ENCODE measurements around a stretch of chr3.

DNA sequence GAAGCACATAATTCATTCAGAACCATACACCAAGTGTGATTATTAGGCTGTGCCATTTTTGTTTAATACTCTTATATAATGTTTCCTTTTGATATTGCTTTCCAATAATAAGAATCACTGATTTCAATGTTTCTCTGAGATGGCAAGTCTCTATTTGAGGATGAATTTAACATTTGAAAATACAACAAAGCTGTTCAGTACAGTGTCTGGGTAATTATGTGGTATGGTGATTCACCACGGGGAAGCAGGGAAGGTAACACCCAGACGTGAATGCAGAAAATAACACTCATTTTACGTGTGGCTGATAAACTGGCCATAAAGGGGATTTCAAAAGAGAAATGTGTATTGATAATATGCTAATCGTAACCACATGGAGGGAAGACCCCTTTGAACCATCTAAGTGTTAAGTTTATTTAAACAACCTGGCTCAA lies 344.6 kb downstream of the GRM7 start:
- PRO-cap: no peak
- RAMPAGE, long total RNA, 3 experiments: no peak in any of the 3 experiments

DNA sequence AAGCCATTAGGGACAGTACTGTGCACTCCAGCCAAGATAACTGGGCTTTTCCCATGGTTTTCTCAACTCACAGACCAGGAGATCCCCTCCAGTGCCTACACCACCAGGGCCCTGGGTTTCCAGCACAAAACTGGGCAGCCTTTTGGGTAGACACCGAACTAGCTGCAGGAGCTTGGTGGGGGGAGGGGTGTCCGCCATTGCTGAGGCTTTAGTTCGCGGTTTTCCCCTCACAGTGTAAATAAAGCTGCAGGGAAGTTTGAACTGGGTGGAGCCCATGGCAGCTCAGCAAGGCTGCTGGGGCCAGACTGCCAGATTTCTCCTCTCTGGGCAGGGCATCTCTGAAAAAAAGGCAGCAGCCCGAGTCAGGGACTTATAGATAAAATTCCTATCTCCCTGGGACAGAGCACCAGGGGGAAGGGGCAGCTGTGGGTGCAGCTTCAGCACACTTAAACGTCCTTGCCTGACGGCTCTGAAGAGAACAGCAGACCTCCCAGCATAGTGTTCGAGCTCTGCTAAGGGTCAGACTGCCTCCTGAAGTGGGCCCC lies 129.5 kb upstream of the LMCD1 start:
- PRO-cap: no peak
- RAMPAGE, long total RNA, 3 experiments: no peak in any of the 3 experiments

DNA sequence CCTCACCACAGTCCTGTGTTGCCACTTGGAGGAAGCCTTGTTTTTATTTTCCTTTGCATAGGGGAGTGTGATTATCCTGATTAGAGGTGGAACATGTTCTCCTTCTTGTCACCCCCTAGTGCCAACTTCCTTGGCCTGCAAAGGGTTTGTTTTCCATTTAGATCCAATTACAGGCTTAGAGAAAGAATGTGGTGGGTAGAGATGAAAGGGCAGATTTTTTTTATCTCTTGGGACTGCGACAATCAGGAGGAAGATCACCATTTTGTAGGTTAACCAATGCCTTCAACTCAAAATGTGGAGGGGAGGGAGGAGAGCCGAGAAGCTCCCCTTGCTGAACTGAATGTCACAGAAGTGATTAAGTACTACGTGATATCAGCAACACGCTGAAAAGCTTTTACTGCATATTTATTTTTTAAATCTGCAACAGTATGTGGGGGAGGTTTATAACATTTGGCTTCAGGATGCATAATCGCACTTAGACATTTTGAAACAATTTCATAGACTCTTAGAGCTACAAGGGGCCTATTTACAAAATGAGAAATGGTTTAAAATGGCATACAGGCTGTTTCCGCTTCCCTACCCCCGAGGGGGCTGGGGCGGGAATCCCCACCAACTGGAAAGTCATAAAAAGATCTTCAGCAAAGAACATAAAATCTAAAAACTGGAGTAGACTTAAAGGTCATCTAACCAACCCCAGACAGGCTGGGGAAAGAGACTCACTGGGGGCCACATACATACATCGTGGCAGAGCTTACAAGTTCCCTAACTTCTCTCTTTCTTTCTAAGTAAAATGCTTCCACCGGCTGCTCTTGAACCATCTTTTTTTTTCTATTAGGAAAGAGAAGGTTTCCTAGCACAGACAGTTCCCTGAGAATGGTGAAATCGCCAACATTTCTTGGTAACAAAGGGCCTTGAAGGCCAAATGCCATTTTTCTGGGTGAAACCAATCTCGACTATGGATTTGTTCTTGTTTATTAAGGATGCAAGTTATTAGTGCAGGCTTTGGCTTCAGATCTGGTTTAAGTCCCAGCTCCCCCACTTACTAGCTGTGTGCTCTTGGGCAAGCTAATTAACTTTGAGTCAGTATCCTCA lies 2.6 kb downstream of the LMCD1 start:
- PRO-cap: unidirectional peak, minus-strand start at position 345 of the sequence; unidirectional peak, minus-strand start at position 829 of the sequence; unidirectional peak, minus-strand start at position 875 of the sequence
- RAMPAGE, long total RNA, 3 experiments: no peak in any of the 3 experiments

GRCh38 chr3:8623103-8623743 lies 21.4 kb downstream of the SSUH2 start:
- PRO-cap: no peak
- RAMPAGE, long total RNA, 3 experiments: no peak in any of the 3 experiments

DNA sequence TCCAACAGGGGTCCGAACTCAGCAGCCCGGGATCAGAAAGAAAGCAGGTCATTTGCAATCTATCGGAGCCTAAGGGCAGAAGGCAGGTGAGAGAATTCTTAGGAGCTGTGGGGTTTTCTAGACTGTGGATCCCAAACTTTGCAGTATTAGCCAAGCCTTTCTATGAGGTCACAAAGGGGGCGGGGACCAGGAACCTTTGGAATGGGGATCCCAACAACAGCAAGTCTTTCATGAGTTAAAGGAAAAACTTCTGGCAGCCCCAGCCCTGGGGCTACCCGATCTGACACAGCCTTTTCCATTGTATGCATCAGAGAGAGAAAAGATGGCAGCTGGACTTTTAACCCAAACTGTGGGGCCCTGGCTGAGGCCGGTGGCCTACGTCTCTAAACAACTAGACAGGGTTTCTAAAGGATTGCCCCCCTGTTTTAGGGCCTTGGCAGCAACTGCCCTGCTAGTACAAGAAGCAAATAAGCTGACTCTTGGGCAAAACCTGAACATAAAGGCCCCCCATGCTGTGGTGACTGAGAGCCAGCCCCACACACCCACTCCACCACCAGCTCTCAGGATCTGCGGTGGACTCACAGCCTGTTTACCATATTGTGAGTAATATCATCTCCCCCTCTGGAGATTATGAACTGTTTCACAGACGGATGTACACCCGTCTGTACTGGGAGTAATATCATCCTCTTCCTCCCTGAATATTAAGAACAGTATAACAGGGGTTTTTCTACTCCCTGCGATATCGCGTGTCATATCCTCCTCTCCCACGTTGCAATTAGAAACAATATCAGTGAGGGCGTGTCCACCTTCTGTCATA lies 32.9 kb upstream of the SSUH2 start:
- PRO-cap: no peak
- RAMPAGE, long total RNA, 3 experiments: no peak in any of the 3 experiments

DNA sequence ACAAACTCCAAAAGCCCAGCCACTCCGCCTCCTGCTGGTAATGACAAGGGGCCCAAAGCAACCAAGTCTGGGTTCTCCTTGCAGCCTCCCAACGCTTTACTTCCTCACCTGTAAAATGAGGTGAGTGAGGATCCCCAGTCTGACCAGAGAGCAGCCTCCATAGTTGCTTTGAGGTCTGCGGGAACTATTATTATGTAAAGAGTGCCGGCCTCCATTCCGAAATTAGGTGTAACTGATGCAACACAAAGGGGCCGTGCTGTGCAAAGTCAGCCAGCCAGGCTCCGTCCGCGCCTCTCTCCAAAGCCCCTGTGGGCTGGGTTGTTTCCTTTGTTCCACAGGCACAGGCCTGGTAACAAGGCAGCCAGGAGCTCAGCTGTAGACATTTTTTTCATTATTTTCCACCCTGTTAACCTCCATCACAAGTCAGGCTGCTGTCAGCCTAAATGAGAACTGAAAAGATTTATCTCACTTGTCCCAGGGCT lies 139.1 kb upstream of the RAD18 start:
- PRO-cap: no peak
- RAMPAGE, long total RNA, 3 experiments: no peak in any of the 3 experiments

GRCh38 chr3:9402408-9403146 lies 5.2 kb downstream of the SETD5 start:
- PRO-cap: no peak
- RAMPAGE, long total RNA, 3 experiments: no peak in any of the 3 experiments

DNA sequence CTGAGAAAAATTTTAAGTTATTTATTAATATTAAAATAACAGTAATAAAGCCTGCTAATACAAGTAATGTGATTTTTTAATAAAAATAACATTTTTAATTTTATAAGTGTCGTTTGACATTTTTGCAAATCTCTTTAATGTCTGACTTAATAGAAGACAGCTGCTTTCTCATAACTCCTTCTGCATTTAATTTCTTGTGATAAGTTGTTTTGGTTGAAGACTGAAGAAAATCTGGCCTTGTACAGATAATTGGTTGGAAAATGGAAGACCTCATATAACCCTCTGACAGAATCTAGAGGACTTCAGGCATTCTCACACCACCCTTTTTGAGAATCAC lies 11.4 kb downstream of the SETD5 start:
- PRO-cap: no peak
- RAMPAGE, long total RNA, 3 experiments: no peak in any of the 3 experiments

GRCh38 chr3:9552426-9553075 lies 1.1 kb downstream of the LHFPL4 start:
- PRO-cap: no peak
- RAMPAGE, long total RNA, 3 experiments: no peak in any of the 3 experiments

GRCh38 chr3:9673115-9673390 lies 23.7 kb downstream of the MTMR14 start:
- PRO-cap: no peak
- RAMPAGE, long total RNA, 3 experiments: no peak in any of the 3 experiments

DNA sequence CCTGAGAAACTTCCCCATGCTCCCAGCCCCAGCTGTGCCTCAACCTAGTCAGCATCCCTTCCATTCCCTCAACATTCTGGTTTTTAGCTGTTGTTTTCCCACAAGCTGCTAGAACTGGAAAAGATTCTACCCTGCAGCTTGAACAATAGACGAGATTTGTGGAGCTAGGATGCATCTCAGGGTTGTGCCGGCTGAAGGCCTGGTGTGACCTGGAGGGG lies 8.1 kb upstream of the CPNE9 start:
- PRO-cap: no peak
- RAMPAGE, long total RNA, 3 experiments: no peak in any of the 3 experiments

DNA sequence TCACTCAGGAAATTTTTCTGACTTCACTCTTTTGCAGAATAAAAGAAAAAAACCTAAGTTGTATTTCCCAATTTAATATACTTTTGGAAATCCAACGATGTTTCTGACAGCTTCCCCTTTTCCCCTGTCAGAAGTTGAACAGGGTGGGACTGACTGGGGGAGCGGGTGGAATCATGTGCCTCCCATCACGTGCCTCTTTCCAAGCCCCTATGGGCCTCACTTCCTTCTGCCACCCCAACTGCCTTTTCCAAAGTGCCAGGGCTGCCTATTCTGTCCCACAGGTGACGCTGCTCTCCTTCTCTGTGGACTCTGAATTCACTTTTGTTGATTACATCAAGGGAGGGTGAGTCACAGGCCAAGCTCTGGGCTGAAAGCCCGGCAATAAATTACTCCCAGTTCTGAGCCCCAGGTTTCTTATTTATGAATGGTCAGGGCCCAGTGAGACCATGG lies 12.1 kb downstream of the CPNE9 start:
- PRO-cap: no peak
- RAMPAGE, long total RNA, 3 experiments: no peak in any of the 3 experiments

DNA sequence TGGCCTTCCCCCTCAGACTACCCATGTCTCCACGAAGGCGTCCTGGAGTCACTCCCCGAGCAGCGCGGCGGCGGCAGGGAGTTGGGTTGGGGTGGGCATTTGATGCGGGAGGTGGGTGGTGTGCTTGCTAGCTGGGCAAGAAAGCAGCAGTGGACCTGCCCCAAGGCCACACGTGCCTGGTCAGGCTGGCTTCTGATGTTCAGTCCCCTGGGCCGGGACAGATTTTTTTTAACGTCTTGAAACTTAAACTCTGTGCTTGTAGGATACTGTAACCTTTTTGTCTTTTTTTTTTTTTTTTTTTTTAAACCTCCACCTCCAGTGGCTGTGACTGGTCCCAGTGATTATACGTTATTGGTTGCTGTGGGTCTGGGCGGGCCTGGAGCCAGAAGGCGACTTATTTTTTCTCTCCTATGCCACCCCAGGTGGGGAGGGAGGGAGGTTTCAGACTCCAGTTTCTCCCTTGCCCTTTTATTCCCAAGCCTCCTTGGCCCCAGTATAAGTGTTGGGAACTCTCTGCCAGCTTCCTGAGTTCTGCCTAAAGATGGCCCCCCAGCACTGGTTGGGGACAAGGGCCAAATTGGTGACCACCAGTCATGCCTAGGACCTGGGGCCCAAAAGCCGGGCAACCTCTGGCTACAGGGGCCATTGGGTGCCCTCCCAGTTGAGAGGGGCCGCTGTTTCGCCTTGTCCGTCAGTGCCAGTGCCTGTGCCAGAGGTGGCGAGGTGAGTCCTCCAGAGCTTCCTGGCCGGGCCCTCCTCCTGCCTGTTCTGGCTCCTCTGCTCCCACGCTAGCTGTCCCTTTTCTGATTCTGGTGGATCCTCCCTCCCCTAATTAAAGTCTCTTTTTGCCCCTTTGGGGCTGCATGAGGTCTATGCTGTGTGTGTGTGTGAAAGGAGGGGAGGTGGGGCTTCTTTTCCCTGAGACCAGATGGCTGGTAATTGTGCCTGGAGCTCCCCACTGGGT lies 3.5 kb upstream of the TTLL3 start:
- PRO-cap: no peak
- RAMPAGE, long total RNA, 3 experiments: no peak in any of the 3 experiments

DNA sequence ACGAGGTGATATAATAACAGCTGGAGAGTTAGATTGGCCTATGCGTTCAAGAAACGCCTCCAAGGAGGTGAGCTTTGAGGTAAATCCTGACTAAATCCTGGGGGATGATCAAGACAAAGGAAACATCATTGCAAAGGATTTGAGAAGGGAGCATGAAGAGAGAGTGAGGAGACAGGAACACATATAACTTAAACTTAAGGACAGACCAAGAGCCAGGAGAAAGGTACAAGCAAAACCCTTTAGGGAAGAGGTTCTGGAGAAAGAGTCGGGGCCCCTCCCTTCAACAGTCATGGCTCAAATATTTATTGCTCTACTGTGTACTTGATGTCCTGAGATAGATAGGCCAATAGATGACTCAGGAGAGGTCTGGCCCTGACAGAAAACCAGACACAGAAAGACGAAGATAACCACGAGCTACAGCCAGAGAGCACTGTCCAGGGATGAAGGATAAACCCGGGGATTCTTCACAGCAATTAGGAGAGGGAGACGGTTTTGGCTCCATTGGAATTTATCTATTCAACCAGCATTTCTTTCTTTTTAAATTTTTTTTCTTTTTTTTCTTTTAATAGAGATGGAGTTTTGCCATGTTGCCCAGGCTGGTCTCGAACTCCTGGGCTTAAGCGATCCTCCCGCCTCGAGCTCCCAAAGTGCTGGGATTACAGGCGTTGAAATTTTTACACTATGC lies 4.4 kb upstream of the CIDEC start:
- PRO-cap: unidirectional peak, plus-strand start at position 403 of the sequence
- RAMPAGE, long total RNA, 3 experiments: no peak in any of the 3 experiments

DNA sequence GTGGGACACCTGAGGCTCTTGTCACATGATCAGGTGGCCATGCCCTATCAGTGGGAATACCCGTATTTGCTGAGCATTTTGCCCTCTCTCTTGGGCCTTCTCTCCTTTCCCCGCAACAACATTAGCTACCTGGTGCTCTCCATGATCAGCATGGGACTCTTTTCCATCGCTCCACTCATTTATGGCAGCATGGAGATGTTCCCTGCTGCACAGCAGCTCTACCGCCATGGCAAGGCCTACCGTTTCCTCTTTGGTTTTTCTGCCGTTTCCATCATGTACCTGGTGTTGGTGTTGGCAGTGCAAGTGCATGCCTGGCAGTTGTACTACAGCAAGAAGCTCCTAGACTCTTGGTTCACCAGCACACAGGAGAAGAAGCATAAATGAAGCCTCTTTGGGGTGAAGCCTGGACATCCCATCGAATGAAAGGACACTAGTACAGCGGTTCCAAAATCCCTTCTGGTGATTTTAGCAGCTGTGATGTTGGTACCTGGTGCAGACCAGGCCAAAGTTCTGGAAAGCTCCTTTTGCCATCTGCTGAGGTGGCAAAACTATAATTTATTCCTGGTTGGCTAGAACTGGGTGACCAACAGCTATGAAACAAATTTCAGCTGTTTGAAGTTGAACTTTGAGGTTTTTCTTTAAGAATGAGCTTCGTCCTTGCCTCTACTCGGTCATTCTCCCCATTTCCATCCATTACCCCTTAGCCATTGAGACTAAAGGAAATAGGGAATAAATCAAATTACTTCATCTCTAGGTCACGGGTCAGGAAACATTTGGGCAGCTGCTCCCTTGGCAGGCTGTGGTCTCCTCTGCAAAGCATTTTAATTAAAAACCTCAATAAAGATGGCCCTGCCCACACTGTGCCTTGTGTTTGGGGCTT lies 2.8 kb downstream of the JAGN1 start:
- PRO-cap: no peak
- RAMPAGE, long total RNA, 3 experiments: no peak in any of the 3 experiments

GRCh38 chr3:9913353-9913846 lies 3.5 kb upstream of the IL17RC start:
- PRO-cap: no peak
- RAMPAGE, long total RNA, 3 experiments: no peak in any of the 3 experiments

DNA sequence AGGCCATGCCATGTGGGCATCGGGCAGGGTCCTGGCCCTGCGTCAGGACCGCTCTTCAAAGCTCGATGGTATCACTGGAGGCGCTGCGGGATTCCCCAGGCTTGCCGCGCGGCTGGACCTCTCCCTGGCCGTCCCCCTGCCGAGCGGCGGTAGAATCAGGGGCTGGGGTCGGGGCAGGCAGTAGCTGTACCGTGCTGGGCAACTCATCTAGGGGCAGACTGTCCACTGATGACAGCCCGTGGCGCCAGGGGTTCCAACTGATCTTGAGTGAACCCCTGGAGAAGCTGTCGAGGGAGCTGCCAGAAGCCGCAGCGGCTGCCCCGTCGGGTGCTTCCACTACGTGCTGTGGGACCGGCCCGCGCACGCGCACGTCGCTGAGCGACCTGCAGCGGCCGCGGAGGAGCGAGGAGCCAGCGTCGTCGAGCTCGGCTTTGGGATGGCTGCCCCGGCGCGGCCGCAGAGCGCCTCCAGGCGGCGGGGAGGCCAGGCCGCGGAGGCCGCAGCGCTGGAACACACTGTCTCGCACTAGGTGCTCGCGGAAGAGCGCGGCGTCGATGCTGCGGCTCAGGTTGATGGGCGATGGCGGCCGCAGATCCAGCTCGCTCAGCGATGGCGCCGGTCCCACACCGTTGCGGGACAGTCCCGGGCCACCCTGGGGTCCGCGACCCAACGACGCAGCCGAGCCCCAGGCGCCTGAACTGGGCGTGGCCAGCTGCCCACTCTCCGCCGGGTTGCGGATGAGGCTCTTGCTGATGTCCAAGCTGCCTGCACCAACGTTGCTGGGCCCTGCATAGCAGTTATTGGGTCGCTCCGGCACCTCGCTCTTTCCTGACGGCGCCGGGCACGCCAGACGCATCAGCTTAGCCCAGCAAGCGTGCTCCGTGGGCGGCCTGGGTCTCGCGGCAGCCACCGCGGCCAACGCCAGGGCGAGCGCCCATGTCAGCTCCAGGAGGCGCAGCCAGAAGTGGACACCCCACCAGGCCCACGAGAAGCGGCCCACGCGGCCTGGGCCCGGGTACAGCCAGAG lies 5.7 kb downstream of the PRRT3 start:
- PRO-cap: bidirectional peak, plus-strand start at position 539 of the sequence, minus-strand start at position 345 of the sequence
- RAMPAGE, long total RNA, 3 experiments: start-site peak on the plus strand in 1 of 3 experiments, centred at position 522 of the sequence, 18 reads per replicate; start-site peak on the minus strand in 1 of 3 experiments, centred at position 343 of the sequence, 10 reads per replicate

DNA sequence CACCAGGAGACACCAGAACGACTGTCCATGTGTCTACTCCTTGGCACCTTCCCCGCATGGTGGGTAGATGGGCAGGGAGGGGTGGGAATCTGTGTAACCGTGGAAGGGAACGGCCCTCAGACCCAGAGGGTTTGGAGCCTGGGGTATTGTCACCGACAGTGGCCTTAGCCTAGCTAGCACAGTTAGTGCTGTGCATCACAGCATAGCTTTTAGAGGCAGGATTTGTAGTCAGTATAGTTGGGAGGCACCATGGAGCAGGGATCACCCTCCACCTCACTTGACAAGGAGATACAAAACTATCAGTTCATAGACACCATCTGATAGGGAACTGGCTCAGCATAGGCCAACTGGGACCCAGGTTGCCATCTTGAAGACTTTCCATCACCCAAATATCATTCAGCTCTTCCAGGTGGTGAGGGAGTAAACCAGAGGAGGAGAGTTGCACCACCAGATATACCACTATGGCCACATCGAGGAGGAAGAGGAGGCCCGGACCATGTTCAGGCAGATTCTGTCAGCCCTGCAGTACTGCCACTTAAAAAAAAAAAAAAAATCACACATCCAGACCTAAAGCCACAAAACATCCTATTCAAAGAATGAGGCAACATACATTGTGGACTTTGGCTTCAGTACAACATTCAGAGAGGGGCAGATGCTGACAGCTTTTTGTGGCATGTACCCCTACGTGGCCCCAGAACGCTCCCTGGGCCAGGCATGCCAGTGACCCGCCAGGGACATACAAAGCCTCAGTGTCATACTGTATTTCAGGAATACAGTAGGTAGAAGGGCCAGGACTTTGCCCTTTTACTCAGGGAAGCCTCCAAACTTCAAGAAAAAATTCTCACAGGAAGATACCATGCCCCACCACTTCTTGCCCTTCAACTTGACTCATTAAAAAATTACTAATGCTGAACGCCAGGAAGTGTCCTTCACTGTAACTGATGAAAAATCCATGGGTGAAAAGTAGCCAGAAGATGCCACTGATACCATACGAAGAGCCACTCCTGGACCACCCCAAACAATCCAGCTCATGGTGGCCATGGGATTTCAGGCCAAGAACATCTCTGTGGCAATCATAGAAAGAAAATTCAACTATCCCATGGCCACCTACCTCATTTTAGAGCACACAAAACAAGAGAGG lies 18.4 kb upstream of the EMC3 start:
- PRO-cap: no peak
- RAMPAGE, long total RNA, 3 experiments: no peak in any of the 3 experiments

GRCh38 chr3:10006580-10006992 lies 19.7 kb upstream of the FANCD2 start:
- PRO-cap: no peak
- RAMPAGE, long total RNA, 3 experiments: no peak in any of the 3 experiments

DNA sequence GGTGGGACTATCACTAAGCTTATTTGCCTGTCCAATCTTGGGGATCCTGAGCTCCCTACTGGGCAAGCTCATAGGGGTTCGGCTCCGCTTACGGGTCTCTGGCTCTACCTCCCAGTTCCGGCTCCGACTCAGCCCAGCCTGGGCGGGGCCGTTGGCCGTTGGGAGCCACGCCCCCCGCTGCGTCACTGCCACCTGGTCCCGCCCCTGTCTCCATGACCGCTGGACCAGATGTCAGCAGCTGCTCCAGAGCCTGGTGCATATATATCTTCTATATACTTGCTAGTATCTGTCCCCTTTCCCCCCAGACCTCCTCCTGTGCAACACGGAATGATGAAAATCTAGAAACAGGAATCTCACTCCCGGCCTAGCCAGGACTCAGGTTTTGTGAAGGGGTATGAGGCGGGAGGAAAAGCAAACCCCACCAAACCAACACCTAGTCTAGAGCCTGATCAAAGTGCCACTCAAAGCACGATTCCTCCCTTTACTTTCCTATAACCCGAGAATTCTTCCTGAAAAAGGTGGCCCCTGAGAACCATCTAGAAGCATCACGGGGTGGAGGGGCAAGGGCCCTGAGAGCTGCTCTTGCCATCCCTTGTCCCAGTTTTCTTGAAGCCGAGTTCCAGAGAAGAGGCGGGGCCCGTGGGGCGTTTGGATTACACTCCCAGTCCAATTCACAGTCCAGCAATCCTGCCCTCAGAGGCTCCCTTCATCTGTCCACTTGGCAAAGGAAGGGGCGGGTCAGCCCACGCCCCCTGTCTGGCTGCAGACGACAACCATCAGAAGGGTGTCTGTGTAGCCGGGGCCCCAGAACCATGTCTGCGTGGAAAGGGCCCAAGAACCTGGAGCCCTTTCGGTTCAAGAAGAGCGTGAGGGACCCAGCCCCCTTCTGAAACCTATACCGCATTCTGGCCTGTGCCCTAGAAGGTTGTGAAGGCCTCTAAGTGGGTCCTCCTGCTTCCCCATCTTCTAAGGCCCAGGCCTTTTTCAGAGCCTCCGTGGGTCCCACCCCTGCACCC lies 16.9 kb upstream of the FANCD2 start:
- PRO-cap: bidirectional peak, plus-strand start at position 213 of the sequence, minus-strand start at position 130 of the sequence
- RAMPAGE, long total RNA, 3 experiments: no peak in any of the 3 experiments